SJCRH30 (cell line): ENCODE data around the gene GJE1.

- RAMPAGE, long total RNA: no peak
Measured at GRCh38 chr6:139587965-139588585, 213.6 kb upstream of the CITED2 start.

DNA sequence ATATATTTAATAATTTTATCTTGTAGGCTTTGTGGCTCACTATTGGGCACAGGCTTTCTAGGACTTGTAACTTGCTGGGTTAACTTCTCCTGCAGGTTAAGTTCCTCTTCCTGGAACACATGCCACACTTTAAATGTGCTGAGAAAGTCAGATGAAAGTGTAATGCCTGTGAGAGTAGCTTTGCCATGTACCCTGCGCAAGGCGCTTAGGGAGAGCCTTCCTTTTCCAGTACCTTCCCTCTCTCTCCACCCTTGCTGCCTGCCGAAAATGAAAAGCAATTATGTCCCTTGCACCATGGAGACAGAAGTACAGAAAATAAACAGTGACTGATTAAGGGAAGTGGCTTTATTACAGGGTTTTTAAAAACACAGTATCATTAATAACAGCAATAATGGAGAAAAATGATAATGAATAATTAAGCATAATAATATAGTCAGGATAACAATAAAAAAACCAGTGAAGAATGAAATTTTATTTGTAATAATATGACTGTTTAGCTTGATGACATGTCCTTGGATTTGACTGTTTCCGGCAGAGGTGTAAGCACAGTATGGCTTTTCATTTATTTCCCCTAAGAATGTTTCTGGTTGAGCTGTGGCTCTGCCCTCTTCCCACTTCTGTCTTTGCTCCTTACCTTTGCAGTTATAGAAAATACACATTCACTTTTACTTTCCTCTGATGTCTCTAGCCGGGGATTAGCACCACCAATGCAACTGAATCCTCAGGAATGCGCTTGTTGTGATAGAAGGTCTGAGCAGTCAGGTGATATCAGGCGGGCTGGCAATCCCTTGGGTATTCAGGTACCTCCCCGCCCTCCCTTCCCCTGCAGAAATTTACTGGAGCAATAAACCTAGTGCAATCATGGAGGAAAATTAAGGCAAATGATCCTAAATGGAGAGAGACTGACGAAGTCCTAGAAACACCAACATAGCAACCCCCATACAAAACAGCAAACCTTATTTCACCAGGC is 472.4 kb upstream of the CITED2 start:
- RAMPAGE, long total RNA: no peak

- RAMPAGE, long total RNA: no peak
Measured at GRCh38 chr6:140460171-140460776, 1085.8 kb upstream of the CITED2 start.

DNA sequence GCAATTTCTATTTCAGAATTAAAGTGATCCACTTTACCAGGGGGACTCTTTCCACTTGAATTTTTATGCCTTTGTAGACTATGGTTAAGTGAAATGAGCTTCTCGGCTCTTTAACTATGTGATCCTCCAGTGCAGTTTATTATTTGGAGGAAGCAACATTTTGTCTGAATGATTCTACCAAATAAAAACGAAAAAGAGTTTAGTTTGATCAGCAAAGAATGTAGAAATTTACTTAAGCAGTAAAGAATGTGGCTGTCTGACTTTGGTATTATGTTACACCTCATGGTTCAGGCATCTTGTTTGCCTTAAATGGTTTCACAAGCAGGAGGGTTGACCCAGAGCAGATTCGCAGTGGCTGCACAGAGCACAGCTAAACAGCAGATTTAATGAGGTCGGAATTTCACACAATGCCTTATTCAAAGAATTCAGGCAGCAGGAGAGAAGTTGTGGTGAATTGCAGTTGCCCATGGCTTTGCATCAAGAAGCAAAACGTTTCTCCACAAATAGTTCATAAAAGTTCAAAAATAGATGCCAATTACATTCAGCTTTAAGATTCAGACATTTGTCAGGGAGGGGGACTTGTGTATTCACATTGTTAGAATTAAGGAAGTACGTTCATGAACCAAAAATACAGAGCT is 1163.3 kb upstream of the CITED2 start:
- RAMPAGE, long total RNA: no peak

DNA sequence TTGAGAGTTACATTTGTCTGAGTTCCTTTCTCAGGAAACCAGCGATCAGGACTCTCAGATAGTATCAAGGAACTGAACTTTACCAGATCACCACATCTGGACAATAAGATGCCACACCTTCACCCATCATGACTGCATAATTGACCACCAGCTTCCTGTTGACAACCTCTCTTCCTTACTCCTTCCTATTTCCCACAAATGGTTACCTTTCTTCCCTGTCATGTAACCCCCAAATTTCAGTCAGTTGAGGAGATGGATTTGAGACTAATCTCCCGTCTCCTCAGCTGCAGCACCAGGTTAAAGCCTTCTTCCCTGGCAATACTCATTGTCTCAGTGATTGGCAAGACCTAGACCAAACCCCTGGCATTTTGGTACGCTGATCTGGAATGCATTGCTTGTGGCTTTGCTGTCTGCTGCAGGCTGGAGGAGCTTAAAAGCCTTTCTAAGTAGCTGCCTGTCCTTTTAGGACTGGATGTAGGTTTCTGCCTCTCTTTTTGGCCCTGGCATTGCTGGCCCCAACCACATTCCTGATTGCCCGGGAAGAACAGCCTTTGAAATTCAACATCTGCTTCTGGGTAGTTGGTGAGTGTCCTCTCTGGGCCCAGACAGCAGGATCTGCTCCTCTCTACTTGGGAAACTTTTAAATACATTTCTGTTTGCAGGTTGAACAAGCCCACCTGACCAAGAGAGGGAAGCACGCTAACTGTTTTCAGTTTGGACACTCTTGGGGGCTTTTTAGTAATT is 729.6 kb upstream of the GJE1 start:
- RAMPAGE, long total RNA: no peak

DNA sequence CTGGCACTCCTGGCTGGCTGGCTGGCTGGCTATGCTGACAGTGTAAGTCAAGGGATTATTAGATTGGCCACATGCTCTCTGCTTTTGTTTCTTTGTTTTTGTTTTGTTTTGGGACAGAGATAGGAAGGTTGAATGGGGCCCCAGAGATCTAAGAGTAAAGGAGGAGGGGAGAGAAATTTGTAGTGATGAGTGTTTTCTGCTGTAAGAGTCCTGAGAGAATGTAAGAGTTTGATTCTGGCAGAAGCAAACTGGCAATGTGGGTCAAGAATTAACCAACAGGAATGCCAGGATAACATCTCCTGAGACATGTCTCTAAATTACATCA is at the start of gene GJE1:
Gene GJE1, plus strand, starts transcription at position 73 of the 325 bp plus-strand sequence.
- RAMPAGE, long total RNA: no peak

DNA sequence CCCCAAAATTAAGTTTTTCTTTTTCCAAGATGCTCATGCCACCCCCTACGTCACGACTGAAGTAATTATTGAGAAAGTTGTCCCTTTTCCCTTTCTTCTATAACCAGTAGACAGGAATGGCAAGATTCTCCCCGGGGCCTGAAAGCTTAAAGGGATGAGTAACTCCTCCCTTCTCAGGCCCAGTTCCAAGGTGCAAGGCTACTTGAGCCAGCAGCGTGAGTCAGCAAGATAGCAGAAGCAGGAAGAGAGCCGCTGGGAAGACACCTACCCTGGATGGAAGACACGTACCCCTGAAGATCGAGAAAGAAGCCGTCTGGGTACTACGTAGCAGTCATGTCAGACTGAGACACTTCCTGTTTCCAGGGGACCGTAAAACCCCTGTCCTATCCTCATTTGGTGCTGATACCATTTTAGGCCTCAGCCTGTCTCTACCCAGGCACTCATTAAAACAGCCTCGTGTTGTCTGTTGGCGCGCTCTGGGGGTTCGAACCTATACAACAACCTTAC is 241.0 kb downstream of the ADGRG6 start:
- RAMPAGE, long total RNA: no peak

DNA sequence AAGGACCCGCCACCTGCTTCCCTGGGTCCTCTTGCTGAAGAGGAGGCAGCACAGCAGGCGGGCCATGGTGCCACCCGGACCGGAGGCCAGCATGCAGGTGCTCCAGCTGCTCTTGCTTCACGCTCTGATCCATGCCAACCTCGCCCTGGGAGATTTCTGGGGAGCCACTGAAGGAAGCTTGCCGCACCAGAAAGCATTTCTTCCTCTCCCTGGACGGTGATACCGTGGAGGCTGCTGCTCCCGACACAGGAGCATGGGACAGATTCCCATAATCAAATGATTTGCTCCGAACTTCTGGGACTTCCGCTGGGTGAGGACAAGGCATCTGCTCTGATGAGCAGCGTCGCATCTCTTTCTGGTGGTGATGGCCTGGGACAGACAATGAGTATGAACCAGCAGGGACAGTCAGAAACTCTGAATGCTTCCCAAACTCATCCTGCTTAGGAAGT is 173.6 kb downstream of the HIVEP2 start:
- RAMPAGE, long total RNA: no peak

GRCh38 chr6:142819674-142819996 is 125.3 kb downstream of the HIVEP2 start:
- RAMPAGE, long total RNA: no peak

GRCh38 chr6:142915722-142916906 is 28.9 kb downstream of the HIVEP2 start:
- RAMPAGE, long total RNA: no peak

GRCh38 chr6:142926136-142927326 is 18.4 kb downstream of the HIVEP2 start:
- RAMPAGE, long total RNA: no peak

- RAMPAGE, long total RNA: no peak
Measured at GRCh38 chr6:143054550-143054887, 6.2 kb upstream of the AIG1 start.

DNA sequence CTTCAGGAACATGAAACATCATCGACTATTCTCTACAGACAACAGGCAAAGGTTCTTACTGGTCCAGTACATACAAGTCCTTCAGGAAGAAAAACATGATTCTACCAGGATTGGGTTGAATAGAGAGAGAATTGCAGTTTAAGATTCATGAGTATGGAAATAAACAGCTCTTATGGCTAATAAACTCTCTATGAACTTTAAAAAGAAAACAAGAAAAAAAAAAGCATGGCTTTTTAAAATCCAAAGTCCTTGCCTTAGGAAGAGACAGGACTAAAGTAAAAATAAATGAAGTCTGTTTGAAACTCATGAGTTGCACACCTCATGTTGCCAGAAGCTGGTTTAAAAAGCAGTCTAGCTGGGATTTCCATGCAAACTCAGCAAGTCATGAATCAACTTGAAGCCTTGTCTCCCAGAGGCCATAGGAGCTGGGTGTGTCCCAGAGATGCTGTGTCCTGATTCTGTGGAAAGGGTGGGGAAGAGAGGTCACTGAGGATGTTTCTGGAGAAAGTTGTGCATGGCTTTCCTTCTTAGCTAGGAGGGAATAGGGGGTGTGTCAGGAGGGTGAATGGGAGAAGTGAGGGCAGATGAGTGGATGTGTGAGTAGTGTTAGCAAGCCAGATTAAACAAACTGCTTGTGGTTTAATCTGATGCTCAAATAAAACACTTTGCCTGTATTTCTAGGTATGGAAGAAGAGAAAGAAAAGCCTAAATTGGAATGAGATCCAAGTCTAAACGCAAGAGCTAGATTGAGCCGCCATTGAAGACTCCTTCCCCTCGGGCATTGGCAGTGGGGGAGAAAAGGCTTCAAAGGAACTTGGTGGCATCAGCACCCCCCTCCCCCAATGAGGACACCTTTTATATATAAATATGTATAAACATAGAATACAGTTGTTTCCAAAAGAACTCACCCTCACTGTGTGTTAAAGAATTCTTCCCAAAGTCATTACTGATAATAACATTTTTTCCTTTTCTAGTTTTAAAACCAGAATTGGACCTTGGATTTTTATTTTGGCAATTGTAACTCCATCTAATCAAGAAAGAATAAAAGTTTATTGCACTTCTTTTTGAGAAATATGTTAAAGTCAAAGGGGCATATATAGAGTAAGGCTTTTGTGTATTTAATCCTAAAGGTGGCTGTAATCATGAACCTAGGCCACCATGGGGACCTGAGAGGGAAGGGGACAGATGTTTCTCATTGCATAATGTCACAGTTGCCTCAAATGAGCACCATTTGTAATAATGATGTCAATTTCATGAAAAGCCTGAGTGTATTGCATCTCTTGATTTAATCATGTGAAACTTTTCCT is 111.1 kb downstream of the ADAT2 start:
- RAMPAGE, long total RNA: no peak

DNA sequence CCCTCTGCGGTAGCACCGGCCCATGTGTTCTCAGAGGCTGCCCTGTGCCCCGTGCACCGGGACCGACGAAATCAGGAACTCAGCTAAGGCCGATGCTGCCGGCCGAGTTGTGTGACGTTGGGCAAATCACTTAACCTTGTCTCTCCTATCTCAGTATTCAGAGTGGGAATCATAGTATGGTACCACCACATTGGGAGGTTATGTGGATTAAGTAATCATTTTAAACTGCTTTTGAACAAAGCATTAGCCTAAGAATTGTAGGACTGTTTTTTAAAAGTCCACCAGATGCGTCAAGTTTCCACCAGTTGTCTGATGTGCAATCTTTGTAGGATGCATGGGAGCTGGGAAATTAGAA is 26.6 kb upstream of the FUCA2 start:
- RAMPAGE, long total RNA: no peak

DNA sequence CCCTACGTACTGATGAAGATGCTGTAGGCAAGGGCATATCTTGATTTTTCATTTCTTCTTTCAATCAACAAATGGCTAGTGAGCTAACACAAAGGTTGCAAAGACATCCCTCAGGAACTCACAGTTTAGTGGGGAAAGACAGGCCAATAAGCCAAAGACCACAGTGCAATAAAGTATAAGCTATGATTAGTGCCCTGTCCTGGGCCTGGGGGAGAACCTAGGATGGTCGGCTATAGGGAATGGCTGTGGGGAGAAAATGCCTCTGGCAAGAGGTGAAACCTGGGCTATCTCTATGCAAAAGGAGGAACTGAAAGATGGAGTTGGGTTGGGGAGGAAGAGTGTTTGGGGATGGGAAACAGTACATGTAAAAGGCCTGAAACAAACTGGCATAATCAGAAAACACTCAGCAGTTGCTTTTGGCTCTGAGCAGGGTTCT is 31.8 kb upstream of the FUCA2 start:
- RAMPAGE, long total RNA: no peak

DNA sequence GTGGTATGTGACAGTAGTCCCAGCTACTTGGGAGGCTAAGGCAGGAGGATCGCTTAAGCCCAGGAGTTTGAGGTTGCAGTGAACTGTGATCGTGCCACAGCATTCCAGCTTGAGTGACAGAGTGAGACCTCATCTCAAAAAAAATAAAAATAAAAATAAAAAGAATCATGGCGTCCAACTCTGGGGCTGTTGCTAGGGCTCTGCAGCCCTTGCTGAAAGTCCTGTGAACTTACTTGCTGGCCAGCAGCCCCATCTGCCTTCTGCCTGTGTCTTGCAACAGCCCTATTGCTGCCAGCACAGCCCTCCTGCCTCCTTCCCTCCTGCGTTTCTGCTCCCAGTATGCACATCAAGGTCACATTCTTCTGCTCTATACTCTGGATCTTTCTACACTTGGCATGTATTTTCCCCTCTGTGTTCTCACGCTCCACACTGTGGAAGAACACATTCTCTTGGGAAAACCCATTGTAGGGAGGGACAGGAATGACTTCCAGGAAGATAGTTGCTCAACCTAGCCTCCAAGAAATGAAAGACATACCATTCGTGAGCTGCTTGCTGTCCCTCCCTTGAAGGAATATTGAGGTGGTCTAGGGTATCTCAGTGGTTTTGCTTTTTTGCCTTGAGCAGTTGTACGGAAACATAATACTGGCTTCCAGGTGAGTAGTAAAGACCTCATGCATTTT is 80.9 kb upstream of the PHACTR2 start:
- RAMPAGE, long total RNA: no peak

DNA sequence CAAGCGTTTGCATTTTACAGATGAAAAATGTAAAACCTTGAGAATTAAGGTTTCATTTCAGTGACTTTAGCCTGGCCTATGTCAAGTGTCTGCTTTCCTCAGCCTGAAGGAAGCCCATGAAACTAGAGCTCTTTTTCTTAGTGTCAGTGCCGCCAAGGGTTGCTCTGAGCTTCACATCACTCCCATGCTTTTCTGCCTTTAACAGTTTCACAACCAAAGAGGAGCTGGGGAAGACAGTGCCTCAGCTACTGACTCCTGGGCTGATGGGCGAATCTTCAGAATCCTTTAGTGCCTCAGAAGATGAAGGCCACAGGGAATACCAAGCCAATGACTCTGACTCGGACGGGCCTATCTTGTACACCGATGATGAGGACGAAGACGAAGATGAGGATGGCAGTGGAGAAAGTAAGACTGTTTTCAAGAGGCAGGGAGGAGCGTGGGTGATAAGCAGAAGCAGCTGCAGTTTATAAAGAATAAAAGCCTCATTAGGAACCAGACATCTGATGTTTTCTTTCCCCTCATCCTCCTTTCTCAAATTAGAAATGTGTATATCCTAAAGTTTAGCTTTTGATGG is 71.0 kb upstream of the LTV1 start:
- RAMPAGE, long total RNA: no peak

- RAMPAGE, long total RNA: no peak
Measured at GRCh38 chr6:144152783-144153962, 2.9 kb downstream of the STX11 start.

DNA sequence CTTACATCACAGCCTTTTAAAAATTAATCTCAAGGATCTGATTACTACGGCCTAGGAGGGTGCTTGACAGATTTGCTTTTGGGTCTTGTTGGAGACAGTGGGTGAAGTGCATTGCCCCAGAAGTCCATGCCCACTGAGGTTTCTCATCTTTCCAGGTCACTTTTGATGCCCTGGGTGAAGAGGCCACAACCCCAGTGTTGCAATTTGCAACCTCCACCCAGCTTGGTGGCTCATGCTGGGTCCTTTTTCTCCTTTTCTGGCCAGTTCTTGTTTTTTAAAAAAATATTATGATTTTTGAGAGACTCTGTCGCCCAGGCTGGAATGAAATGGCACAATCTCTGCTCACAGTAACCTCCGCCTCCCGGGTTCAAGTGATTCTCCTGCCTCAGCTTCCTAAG is 9.4 kb downstream of the STX11 start:
- RAMPAGE, long total RNA: no peak

GRCh38 chr6:144178010-144178313 is 27.6 kb downstream of the STX11 start:
- RAMPAGE, long total RNA: no peak